Epithelial cell of prostate (primary cell): Measurements from ENCODE around the genes CNIH3, LBR, EPHX1 and H3-3A.

GRCh38 chr1:224430627-224431238 is 3.9 kb downstream of the WDR26 start:
- RRBS = no CpG with 5 or more reads among the region's 2 CpGs

- RRBS = no CpG with 5 or more reads among the region's 15 CpGs
Observed at GRCh38 chr1:224432478-224433498, 1.8 kb downstream of the WDR26 start.

GRCh38 chr1:224564325-224564777 is 51.8 kb upstream of the CNIH3 start:
- RRBS = no CpG with 5 or more reads among the region's 4 CpGs

DNA sequence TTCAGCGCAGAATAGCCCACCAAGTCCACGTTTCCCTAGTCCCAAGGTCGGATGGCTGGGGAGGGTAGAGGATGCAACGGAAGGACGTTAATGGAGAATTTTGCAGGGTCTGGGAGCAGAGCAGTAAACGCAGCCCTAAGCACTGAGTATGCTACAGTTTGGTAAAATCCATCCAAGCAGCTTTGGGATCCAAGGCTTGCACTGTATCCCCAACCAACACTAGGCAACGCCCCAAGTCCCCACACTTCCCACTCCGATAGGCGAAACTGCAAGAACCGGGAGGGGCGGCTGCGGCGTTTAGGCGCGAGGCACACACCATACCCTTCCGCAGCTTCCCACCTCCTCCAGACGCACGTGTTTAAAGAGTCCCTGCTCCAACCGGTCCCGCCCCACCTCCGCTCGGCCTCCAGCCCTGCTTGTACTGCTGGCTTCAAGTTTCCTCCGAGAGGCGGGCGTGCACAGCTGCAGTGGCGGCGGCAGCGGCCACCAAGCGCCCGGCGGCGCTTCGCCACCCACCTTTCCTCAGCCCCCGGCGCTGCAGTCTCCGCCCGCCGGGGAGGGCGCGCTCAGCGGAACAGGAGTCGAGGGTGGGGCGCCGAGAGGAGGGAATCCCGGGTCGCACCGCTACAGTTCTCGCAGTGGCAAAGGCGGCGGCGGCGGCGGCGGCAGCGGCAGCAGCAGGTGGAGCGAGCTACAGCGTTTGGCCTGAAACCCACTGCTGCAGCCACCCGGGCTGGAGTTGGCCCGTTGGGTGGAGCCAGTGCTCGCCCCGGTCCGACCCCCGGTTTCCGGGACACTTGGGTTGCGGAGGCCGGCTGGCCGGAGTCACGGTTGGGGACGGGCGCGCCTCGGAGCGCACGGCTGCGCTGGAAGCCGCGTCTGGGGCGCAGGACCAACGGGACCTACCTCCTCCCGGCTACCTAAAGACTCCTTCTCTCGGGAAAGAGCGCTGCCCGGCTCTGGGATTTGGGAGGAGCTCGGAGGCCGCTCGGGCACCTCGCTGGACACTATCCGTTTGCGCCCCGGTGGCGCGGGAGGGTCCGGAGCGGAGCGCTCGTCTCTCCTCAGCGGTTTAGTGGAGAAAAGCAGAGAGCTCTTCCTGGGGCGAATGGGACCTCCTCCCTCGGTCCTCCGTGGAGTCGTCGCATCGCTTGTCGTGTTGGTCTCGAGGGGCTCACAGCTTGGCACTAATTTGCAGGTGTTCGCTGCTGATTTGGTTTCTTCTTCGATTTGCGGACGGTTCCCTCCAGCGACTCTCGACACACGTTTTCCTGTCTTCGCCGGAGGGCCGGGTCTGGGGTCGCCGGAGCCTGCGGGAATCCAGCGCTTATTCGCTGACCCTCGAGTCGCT is at the start of gene CNIH3:
TSS of gene CNIH3 (plus strand) at position 636 of the 1,351 bp plus-strand sequence.
- RRBS = 2% methylated on average over 42 of the region's 122 CpGs

- RRBS = no CpG with 5 or more reads among the region's 8 CpGs
Observed at GRCh38 chr1:224708243-224708973, 92.3 kb downstream of the CNIH3 start.

DNA sequence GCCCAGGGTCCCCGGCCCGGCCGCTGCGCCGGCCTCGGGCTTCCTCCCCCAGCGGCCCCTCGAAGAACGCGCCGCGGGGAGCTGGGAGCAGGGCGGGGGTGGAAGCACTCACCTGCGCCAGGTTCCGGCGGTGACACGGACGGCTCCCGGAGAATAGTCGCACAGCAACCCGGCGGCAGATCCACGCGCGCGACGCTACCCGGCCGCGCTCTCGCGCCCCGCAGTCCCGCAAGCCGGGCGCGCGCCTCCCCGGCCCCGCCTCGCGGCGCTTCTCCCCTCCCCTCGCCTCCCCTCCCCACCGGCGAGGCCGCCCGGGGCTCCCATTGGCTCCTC is at the start of gene LBR:
TSS of gene LBR (minus strand) at position 197 of the 333 bp plus-strand sequence.
- RRBS = 2% methylated on average over 14 of the region's 48 CpGs

- RRBS = no CpG with 5 or more reads among the region's 12 CpGs
Observed at GRCh38 chr1:225450435-225451037, 22.7 kb upstream of the LBR start.

DNA sequence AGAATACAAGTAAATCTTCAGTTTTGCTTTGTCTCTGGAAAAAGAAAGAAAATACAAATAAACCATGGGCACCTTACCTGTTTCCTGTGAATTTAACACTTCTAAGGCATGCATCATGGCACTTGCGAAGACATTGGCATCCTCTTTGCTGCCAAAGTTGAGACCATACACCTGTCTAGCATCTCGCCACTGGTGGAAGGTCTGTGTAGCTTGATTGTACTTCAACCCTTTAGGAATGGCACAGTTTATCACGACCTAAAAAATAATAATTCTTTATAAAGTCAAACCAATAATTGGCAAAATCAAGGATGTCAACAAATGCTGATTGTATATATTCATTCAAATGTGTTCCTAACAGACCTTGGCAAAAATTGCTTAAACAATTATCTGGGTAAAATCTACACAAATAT is 98.1 kb downstream of the ENAH start:
- RRBS = no CpG with 5 or more reads among the region's 3 CpGs

GRCh38 chr1:225746524-225747237 is 30.9 kb upstream of the SRP9 start:
- RRBS = no CpG with 5 or more reads among the region's 15 CpGs

- RRBS = no CpG with 5 or more reads among the region's 1 CpG
Observed at GRCh38 chr1:225789980-225790572, 12.4 kb downstream of the SRP9 start.

GRCh38 chr1:225809833-225810706 is at the start of gene EPHX1:
EPHX1 (plus strand) TSS chr1:225810124.
- RRBS = 1% methylated on average over 20 of the region's 86 CpGs

DNA sequence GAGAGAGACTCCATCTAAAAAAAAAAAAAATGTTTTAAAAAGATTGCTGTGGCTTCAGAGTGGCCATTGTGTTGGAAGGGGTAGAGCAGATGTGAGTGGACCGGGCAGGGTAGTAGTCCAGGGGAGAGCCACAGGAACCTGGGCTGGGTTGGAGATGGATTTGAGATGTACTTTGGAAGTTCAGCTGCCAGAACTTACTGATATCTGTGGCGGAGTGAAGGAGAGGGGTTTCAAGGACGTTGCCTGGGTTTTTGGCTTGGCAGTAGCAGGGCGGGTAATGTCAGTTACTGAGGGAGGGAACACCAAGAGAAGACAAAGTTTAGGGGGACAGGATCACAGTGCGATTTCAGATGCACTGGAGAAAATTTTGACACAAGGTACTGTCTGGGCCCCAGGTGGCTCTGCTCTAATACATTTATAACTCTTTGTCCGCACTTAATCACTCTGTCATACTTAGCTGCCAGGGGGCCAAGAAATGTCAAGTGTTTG is 9.5 kb downstream of the EPHX1 start:
- RRBS = no CpG with 5 or more reads among the region's 6 CpGs

- RRBS = 73% methylated on average over 3 of the region's 11 CpGs
Observed at GRCh38 chr1:225865822-225866412, 16.3 kb downstream of the TMEM63A start.

GRCh38 chr1:225890340-225890753 is 1.4 kb upstream of the LEFTY1 start:
- RRBS = no CpG with 5 or more reads among the region's 5 CpGs

GRCh38 chr1:226062595-226062918 is at the start of gene H3-3A:
H3-3A (plus strand) TSS chr1:226062716.
- RRBS = no CpG with 5 or more reads among the region's 40 CpGs

DNA sequence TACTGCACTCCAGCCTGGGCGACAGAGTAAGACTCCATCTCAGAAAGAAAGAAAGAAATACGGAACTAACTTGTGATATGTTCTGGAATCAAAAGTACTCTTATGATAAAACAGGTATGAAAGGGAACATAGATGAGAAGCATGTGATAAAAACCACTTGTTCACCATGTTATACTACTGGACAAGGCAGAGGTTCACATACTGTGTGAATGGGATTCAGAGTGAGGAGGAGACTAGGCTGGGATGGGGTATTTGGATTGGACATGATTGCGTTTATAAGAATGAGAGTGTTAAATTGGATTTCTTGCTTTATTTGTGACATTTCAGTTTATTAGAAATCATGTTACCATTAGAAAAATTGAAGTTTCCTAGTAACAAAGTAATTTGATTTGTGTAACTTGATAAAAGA is 8.2 kb downstream of the H3-3A start:
- RRBS = no CpG with 5 or more reads among the region's 3 CpGs

DNA sequence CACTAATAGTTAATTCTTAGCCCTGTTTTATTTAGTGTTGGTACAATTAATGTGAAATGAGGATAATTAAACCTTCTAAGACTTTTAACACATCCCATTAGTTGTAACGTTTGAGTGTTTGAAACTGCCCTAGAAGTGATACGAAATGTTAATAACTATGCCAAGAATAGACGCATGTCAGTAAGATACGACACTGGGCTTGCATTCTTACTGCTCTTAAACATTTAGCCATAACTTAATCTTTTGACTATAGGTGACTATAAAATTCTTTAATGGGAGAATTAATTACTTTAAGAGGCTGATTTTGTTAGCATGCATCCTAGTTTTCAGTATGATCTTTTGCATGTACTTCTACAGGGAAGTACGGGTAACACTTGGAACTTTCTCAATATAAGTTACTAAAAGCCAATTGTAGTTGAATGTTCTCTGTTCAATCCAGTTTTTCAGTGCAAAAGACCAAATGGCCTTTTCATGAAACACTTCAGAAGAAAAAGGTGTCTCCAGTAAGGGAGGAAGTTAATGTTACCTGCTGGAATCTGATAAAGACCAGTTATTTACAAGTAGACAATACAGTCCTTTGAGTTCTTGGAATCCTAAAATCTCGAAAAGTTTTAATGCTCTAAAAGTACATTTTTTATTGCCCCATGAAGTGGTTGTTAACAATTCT is 10.0 kb downstream of the H3-3A start:
- RRBS = no CpG with 5 or more reads among the region's 6 CpGs

- RRBS = no CpG with 5 or more reads among the region's 12 CpGs
Observed at GRCh38 chr1:226073072-226074440, 11.0 kb downstream of the H3-3A start.

DNA sequence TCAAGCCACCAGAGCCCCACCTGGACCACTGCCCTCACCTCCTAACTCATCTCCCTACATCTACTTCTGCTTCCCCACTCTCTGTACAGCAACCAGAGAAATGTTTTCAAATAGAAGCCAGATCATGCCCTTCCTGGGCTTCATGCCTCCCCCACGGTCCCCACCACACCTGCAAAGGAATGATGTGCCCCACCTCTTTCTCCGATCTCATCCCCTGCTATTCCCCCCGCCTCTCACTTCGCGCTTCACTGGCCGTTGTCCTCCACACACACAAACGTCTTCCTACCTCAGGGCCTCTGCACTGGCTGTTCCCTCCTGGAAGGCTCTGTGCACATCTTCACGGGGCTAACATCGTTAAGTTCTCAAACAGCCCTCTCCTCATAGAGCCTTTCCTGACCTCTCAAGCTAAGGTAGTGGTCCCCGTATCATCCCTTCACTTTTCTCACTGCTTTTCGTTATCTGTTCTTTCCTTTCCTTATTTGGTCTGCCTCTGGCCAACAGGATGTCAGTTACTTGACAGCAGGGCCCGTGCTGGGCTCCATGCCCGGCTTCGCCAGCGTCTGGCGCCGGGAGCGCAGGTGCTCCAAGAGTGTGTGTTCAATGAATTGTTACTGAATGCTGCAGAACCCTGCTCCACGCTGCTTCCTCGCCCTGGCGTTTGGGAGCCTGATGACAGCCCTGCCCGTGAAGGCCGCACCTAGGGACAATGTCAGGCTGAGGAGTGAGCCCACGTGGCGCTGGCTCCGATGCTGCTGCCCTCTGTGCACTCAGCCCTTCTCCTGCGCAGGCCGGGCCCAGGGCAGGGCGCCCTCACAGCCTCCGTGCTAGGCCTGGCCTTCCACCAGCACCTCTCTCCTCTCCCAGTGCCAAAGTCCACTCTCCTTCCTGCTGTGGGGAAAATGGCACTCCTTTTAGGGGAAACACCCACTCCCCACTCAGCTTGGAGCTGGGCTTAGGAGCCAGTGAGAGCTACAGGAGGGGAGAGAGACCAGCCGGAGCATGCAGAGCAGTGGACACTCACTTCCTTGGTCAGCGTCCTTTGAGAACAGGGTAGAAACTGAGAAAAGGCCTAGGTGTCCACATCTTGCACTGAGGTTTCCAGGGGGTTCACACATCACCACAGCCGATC is 51.6 kb downstream of the ACBD3 start:
- RRBS = no CpG with 5 or more reads among the region's 33 CpGs

- RRBS = no CpG with 5 or more reads among the region's 6 CpGs
Observed at GRCh38 chr1:226233242-226233635, 9.8 kb downstream of the MIXL1 start.